ENCODE data around the genes LAMB2, GPX1, APEH, INKA1 and RBM6.

DNA sequence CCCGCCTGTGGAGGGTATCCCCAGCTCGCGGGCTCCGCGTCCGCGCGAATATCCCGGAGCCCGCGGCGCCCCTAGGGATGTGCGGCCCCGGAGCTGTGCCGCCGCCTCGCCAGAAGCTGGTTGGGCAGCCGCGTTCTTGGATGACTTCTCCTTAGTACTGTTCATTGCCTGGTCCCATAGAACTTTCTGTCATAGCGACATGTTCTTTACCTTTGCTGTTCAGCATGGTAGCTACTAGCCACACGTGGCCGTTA, 658 bp downstream of the ARIH2 start:
- RRBS, result no CpG with 5 or more reads among the region's 22 CpGs

DNA sequence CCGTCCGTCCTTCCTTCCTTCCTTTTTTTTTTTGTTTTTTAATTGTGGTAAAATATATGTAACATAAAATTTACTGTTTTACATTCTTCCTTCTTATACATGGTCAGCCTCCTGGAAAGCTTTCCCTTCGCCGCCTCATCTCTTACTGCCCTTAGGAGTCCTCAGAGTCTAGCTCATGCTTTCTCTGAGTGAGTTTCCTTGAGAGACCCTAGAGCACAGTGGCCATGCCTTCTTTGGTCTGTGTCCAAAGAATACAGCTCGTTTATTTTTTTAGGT, 10.6 kb downstream of the ARIH2 start:
- RRBS, result no CpG with 5 or more reads among the region's 5 CpGs

- RRBS, result no CpG with 5 or more reads among the region's 9 CpGs
Measured at GRCh38 chr3:48991135-48991871, 1.3 kb downstream of the P4HTM start.

DNA sequence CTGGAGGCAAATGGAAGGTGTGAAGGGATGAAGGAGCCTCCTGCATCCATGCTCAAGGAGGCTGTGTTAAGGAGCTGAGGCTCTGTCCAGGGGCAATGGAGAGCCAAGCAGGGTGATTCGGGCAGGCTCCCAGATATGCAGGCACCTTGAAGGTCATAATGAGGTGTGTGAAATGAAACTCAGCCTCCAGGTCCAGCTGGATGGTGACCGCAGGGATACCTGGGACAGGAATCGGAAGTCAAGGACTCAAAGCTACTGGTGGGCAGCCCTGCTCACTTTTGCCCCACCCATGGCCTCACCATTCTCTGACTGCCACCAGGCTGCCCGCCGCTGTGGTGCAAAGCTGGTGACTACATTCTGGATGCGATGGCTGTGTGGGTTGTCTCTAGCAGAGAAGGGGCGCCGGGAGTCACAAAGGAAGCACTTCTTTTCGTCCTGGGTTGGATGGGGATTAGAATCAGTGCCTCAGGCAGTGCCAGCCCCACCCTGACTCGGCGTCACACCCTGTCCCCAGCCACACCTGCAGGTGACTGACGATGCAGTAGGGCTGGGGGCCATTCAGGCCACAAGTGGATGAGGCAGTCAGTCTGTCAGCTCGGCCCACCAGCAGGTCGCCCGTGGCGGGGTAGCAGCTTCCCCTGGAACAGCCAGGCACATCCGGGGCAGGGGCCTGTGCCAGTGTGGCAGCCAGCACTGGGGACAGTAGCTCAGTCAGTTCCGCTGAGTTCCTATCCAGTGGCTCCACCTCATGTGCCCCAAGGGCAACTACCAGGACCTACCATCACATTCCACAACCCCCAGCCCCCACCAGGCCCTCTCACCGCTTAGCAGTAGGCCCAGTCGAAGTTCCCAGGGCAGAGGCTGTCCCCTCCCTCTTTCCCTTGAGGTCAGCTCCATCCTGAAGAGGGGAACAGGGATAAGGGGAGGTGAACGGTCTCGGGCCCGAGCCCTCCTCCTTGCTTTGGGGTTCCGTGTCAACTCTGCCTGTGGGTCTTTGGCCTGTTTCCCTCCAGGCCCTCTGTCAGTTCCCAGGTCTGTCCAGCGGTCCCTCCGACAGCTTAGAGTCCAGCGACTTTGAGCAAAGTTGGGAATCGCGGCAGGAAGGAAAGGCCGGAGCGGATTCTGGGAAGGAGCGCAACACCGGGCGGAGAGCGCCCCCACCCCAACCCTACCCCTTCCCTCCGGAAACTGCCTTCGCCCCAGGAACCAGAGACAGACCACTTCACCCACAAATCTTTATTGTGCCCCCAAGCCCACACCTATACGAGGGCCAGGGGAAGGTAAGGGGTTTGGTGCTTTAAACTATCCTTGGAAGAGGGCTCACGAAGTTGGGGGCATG, at the start of gene LAMB2:
Gene LAMB2 (minus strand): TSS at position 1,080 of the 1,339 bp plus-strand sequence.
- RRBS, result 2% methylated on average over 4 of the region's 39 CpGs

DNA sequence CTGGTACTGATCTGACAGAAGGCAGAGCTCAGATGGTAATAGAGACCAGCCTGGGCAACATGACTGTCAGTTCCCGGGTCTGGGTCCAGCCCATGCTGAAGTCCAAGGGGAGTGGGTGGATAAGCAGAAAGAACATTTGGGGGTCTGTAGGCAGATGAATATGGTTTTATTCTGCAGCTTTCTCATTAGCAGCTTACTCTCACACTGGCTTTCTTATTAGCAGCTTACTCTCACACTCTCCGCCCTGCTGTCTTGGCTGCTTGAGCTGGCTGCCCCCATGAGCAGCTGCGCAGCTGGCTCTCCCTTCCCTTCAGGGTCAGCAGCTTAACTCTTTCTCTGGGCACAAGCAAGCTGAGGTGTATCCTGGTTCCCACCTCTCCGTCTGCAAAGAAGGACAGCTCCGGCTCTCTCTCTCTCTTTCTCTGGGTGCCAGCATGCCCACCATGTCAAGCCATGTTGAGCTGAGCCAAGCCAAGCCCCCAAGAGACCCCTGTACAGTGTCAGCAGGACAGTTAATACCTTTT, 18.6 kb downstream of the IHO1 start:
- RRBS, result no CpG with 5 or more reads among the region's 5 CpGs

DNA sequence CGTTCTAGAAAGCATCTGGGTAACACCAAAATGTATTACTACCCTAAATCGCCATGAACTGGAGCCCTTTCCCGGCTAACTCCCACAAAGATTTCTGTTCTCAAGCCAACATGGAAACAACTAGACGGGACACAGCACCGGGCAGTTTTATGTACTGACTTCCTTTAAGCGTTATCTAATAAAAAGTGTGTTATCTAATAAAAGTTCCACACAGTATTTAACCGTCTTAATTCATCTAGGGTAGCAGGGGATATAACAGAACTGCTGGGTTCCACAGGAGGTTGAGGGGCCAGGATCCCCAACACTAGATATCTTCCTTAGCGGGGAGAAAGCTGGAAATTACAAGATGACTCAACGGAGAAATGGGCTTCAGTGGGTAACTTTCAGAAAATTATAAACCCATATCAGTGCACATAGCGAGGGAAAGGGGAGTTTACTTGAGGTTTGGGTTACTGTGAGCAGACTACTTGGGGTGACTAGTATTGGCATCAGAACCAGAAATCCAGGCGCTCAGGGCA, 442 bp upstream of the C3orf62 start:
- RRBS, result 12% methylated on average over 5 of the region's 11 CpGs

GRCh38 chr3:49310993-49311456, 28.8 kb downstream of the USP4 start:
- RRBS, result no CpG with 5 or more reads among the region's 3 CpGs

GRCh38 chr3:49340582-49341297, 887 bp upstream of the USP4 start:
- RRBS, result no CpG with 5 or more reads among the region's 24 CpGs

- RRBS, result 5% methylated on average over 16 of the region's 79 CpGs
Measured at GRCh38 chr3:49357483-49358384, at the start of gene GPX1. Gene GPX1 (minus strand): TSS chr3:49358353.

DNA sequence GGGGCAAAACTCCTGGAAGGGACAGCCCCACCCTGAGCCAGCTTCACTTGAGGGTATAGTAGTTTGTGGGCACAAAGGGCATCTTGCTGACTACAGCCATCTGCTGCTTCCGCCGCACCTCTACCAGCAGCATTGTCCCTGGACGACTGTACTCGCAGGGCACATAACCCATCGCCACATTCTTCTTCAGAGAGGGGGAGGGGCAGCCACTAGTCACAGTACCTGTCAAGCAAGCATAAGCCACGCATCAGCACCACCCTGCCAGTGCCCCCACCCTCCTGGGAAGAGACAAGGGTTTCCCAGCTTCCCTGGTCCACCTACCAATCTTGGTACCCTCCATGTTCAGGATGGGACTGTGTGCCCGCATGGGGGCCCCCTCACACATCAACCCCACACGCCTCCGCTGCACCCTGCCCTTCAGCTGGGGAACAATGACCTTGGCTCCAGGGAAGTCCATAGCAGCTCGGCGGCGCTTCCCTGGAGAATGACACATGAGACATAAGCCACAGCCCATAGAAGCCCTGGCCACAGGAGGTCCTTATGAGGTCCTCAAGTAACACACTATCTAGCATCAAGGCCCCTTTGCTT, 4.7 kb downstream of the AMT start:
- RRBS, result no CpG with 5 or more reads among the region's 12 CpGs

DNA sequence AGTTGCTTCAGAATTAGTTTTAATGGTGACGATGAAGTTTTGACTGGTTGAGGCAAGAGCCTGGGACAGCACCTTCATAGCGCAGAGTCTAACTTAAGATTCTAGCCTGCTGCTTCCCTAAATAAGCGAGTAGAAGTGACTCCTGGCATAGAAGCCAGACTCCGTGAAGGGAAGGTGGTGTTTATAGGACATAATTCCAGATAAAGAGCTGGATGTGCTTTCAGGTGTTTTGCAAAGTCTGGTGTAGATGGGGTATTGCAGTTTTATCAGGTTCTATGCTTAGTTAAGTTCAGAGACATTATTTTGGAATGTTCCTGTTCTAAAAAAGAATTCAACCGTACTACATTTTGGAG, 1.0 kb downstream of the DAG1 start:
- RRBS, result no CpG with 5 or more reads among the region's 5 CpGs

DNA sequence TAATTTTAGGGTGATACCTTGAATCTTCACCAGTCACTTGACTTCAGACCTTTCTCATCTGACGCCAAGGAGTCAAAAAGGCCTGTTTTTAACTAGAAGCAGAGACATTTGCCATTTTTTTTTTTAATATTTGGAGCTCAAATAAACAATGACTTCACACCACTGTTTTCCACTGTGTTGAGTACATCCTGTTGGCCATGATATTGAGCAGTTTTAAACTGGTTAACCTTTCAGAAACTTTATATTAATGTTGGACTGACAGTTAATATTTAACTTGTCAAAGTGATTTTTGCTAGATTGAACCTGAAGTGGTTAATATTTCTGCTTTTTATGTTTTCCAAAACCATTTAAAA, 28.2 kb downstream of the DAG1 start:
- RRBS, result no CpG with 5 or more reads among the region's 1 CpG

DNA sequence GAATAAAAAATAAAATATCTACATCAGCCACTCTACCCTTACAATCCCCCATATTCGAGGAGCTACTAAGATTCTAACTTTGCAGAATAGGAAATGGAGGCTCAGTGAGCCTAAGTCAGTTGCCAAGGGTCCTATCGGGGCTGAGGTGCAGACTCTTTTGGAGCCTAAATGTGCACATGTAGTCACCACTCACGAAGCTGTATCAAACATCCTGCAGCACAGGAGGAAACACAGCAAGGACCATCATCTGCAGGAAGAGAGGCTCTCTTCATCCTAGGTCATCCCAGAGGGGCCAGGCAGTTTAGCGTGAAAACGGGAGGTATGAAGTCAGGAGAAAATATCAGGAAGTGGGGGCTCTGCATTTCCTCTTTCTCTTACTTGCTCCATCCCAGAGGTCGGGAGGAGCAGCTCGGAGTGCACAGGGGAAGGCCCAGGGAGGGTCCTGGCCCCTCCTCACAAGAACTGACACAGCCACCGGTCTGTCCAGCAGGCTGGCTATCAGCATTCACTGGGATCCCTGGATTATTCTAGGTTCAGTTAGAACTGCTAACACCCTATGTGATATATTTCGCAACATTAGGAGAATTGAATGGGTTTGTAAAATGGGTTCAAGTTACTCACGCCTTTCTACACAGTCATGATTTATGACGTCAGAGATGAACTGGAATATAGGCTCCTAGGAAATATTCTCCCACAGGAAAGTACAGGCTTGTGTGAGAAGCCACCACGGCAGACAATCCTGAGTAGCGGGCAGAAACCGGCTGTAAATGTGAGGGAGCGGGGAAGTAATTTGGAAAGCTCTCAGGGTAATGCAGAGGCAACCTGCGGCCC, 1.1 kb upstream of the BSN start:
- RRBS, result no CpG with 5 or more reads among the region's 16 CpGs

GRCh38 chr3:49671125-49671957, 2.8 kb upstream of the APEH start:
- RRBS, result no CpG with 5 or more reads among the region's 11 CpGs

DNA sequence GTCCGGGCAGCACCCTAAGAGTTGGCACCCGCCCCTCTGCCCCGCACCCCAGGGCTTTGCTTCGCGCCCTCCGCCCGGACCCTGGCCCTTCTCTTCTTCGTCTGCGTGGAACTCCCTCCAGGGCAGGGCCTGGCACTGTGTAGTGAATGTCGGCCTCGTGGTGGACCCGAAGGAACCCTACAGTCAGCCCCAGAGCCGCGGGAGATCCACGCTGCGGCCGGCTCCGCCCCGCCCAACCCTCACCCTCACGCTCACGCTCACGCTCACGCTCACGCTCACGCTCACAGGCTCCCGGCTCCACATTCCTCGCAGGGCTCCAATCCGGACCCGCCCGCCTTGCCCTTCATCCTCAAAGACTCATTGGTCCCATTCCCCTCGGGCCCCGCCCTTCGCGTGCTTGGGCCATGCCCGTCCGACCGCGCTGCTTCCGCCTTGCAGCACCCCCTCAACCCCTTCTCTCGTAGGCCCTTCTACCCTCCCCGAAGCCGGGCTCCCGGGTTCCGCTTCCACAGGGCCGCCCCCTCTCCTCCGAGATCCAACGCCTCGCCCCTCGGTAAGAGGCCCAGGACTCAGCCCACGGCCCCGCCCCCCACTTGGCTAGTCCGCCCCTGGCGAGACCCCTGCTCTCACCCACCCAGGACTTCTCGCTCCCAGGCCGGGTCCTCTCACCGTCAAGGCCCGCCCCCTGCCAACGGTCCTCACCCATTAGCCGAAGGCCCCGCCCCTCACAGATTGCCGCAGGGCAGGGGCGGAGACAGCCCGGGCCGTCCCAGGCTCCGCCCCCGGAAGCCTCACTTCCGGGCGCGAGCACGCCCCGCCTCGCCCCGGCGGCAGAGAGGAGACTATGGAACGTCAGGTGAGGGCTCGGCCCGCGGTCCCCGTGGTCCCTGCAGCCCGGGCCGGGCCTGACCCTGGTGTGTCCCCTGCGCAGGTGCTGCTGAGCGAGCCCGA, at the start of gene APEH:
Gene APEH (plus strand): TSS at position 794 of the 951 bp plus-strand sequence.
- RRBS, result 4% methylated on average over 32 of the region's 84 CpGs

- RRBS, result no CpG with 5 or more reads among the region's 66 CpGs
Measured at GRCh38 chr3:49686661-49687742, 2.3 kb downstream of the MST1 start.

DNA sequence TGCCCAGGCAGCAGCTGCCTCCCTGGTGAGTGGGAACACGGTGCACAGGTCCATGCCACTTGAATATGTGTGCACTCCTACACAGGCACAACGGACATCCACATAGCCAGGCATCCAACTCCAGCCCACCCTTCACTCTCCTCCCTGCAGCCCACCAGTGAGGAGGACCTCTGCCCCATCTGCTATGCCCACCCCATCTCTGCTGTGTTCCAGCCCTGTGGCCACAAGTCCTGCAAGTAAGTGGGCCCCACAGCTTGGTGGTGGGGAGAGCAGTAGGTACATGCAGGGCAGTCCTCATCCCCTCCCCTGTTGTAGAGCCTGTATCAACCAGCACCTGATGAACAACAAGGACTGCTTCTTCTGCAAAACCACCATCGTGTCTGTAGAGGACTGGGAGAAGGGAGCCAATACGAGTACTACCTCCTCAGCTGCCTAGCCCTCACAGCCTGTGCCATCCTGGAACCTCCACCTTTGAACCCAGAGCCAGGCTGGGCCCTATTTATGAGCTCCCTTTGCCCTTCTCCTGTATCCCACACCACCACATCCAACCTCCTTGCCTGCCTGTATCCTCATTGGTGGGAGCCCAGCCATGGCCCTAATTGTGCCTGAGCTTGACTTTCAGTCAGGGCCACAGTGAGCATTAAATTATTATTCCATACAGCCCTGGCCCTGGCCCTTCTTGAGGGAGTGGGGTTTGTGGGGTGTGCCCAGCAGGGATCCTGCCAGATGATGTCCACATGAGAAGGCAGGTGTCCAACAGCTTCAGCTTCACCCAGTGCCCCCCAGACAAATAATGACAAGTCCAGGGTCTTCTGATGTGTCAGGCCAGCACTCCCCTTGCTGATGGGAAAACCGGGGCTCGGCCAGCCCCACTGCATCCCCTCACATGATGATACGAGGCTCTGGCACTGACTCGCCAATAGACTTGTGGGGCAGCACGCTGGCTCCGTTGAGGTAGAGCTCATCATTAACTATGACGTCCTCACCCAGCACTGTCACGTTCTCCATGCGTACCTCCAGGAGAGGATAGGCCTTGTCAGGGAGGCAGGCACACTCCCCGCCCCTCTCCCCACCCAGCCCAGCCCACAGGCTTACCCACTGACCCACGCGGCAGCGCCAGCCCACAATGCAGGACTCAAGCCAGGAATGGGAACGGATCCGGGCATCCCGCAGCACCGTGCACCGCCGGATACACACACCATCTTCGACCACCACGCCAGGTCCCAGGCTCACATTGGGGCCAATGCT, 1.8 kb upstream of the AMIGO3 start:
- RRBS, result no CpG with 5 or more reads among the region's 25 CpGs

DNA sequence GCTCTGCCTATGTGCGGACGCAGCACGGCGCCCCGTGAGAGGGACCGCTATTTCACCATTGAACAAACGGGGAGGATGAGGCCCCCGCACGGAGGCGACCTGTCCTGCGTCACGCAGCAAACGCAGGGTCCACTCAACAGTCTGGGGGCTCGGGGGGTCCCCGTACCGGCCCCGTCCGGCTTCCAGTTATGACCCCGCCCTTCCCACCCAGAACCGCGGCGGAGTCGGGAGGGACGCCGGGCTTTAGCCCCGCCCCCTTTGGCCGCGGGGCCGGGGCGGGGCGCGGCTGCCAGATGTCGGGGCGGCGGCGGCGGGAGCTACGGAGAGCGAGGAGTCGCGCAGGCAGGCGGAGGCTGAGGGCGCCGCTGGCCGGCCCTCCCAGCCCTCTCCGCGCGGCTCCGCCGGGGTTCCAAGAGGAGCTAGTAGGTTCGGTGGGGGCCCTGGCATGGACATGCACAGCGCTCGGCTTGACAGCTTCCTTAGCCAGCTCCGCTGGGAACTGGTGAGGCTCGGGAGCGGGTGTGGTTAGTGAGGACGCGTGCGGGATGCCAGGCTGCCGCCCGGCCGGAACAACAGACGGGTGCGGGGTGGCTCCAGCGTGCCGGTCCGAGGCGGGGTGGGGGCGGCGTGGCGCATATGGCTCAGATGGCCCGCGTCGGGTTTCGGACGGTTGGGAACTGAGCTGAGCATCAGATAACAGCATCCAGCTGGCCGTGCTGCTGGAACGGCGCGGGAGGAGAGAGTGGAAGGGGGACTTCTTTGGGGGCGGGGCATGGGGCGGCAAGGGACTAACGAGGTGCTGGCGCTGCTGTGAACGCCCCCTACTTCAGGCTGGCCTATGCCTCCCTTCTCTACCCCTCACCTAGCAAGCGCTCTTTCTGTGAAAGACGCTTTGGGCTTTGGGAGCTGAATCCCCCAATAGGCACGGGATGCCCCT, at the start of gene INKA1:
Gene INKA1 (plus strand): TSS at position 320 of the 937 bp plus-strand sequence.
- RRBS, result 4% methylated on average over 25 of the region's 88 CpGs

- RRBS, result no CpG with 5 or more reads among the region's 6 CpGs
Measured at GRCh38 chr3:49812242-49813036, 1.3 kb downstream of the UBA7 start.

DNA sequence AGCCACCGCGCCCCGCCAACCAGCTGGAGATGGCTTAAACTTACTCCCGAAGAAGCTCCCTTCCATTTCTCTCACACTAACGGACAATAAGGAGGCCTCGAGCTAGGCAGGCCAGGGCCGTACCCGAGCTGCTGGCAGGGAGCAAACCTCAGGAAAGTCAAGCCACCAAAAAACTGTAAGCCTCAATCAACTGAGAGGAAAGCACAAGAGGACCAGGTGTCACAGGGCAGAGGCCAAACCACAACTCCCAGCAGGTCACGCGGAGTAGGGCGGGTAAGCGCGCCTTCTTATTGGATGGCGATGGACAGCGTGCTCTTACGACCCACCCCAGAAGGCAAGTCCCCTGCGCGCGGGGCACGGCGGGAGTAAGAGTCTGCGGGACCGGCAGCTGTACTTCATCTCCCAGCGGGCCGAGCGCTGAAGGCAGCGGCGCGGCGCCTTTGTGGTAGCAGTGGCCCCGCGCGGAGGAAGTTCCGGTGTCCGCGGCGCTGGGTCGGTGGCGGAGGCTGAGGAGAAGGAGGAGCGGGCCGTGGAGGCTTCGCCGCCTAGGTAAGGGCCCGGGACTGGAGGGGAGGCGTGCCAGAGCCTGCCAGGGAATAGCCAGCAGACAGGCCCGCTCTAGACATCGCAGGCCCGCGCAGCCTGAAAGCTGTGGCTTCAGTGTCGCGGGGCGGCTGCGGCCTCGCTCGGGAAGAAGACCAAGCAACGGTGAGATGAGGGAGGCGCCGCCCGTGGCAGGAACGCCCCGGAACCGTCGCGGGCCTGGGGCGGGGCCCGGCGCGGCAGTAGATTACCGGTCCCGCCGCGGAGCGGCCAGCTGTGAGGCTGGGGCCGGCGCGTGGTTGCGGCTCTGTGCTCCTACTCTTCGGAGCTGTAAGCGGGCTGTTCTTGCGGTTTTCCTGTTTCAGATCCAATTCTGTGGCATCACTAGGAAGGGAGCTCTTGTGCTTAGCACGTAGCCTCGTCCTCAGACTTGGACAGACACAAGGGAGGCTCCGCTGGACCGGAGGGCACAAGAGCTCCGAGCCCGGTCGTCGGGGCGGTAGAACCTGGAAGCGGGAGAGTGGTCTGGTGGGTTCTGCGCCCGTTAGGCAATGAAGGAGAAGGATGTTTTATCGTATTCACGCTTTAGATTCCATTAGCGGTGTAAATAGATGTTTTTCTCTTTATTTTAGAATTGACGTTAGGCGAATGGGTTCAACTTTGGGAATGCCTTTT, at the start of gene RBM6:
Gene RBM6 (plus strand): TSS at position 474 of the 1,218 bp plus-strand sequence.
- RRBS, result 4% methylated on average over 23 of the region's 97 CpGs